SK-MEL-5 (cell line): ENCODE data around the genes CDK15, FZD7 and CTLA4.

RAMPAGE:
- cytosol, long total RNA = no peak
- long total RNA = no peak
- nucleus, long total RNA = no peak
These were observed 22.5 kb downstream of the ALS2 start for GRCh38 chr2:201758174-201758621.

GRCh38 chr2:201806334-201806991 is at the start of gene CDK15:
Gene CDK15 (plus strand): TSS chr2:201806537.
RAMPAGE:
- cytosol, long total RNA = no peak
- long total RNA = no peak
- nucleus, long total RNA = no peak

DNA sequence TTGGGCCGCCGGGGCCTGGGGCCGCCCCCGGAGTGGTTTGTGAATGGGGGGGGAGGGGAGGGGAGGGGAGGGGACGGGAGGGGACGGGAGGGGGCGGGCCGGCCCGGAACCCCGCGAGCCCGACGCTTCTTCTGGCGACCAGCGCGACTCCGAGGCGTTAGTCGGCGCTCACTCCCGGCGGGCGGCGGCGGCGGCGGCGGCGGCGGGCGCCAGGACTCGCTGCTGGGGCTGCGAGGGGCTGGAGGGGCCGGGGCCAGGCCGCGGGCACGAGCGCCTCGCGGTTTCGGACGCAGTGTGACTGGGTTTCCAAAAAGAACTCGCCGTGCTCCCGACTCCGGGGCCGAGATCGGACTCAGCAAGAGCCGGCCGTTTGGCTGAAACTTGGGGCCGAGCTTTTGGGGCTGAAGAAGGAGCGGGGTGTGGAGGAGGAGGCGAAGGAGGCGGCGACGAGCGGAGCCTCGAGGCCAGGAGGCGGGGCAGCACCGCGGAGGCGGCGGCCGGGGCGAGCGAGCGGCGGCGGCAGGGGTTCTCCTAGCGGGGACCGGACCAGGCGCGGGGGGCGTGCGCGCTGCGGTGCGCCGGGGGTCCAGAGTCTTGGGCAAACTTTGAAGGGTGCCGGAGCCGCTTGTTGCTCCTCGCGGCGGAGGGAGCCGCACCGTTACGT is at the start of gene FZD7:
FZD7 (plus strand) TSS at position 157 of the 664 bp plus-strand sequence.
RAMPAGE:
- cytosol, long total RNA = no peak
- long total RNA = no peak
- nucleus, long total RNA = no peak

DNA sequence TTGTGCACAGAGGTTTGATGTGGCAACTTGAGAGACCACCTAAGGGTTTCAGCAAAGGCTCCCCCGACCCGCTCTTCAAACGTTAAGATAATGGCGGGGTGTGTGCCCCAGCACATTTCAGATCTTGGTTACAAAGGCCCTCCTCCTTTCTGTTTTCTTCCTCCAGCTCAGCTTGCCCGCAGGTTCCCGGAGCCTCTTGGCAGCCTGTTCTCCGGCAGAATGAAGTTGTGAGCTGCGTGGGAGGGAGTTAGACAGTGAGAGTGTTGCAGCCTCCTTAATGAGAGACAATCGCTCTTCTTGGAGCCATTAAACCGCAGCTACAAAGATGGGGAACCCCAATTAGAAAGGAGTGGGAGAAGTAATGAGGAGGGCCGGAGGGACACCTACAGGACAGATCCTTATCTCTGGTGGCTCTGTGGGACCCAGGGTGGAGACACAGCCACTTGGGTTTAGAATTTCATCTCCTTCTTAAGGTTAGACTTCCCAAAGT is 76.3 kb downstream of the KIAA2012 start:
RAMPAGE:
- cytosol, long total RNA = no peak
- long total RNA = no peak
- nucleus, long total RNA = no peak

DNA sequence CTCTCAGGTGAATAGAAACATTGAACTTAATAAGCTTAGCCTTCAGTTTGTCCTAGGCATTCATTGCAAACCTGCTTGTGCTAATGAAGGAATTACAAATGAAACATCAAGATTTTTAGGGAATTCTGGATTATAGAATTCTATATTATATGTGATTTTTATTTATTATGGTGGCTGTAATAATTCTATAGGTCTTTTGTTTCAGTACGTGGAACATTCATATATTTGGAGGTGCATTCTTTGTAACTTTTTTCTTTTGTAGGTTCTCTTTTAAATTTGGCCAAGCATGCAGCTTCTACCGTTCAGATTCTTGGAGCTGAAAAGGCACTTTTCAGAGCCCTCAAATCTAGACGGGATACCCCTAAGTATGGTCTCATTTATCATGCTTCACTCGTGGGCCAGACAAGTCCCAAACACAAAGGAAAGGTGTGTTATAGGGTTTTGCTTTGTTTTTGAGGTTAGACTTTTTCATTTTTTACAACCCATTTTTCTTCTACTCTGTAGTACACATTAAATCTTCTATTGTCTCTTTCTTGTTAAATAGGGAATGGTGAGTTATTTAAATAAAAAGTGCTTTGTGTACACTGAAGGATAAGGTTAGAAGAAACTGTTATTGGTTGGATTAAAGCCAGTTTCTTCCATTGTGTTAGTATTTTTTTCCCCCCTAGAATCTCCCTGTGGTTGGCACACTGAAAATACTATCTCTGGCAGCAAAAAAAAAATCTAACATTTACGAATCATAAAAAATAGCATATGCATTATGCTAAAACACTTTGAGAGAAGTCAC is 30.0 kb downstream of the NOP58 start:
RAMPAGE:
- cytosol, long total RNA = no peak
- long total RNA = no peak
- nucleus, long total RNA = no peak

DNA sequence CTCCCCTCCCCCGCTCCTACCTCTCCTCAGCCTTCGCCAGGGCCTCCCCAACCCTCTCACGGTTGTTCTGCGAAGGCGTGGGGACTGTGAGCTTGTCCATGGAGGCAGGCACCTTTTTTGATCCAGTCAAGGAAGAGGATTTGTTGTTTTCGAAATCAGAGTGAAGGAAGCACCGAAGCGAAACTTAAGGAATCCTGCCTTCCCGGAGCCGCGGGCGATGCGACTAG is 557 bp downstream of the BMPR2 start:
RAMPAGE:
- cytosol, long total RNA = no peak
- long total RNA = no peak
- nucleus, long total RNA = no peak

GRCh38 chr2:202642604-202643554 is 8.1 kb downstream of the FAM117B start:
RAMPAGE:
- cytosol, long total RNA = no peak
- long total RNA = no peak
- nucleus, long total RNA = no peak

DNA sequence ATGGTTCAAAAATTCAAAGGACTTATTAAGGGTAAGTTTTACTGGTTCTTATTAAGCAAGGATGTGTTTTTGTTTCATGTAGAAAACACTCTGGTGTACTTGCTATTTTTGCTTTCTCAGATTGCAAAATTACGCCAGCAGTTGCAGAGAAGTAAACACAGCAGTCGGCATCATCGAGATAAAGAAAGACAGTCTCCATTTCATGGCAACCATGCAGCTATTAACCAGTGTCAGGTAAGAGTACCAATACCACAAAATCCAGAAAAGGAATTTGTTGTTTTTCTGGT is 91.3 kb downstream of the FAM117B start:
RAMPAGE:
- cytosol, long total RNA = no peak
- long total RNA = no peak
- nucleus, long total RNA = no peak

DNA sequence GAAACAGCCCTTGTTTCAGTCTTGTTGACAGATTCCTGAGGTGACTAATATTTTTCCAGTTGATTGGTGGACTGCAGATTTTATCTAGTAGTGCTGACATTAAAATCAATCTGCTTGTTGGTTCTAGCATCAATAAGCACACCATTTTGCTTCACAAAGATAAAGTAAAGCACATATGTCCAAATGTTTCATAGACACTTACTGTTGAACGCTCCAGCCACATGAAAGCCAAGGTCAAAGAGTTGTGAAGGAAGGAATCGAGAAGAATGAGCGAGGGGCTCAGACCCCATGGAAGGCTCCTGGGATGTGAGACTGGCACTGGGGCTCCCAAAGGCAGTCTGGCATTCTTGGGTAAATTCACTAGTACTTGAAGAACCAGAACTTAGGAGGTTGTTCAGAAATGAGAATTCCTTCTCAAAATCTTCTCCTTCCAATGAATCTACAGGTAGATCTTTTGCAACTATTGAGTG is 82.9 kb downstream of the ICA1L start:
RAMPAGE:
- cytosol, long total RNA = no peak
- long total RNA = no peak
- nucleus, long total RNA = no peak

RAMPAGE:
- cytosol, long total RNA = no peak
- long total RNA = no peak
- nucleus, long total RNA = no peak
These were observed 48.7 kb upstream of the RAPH1 start for GRCh38 chr2:203583776-203584141.

DNA sequence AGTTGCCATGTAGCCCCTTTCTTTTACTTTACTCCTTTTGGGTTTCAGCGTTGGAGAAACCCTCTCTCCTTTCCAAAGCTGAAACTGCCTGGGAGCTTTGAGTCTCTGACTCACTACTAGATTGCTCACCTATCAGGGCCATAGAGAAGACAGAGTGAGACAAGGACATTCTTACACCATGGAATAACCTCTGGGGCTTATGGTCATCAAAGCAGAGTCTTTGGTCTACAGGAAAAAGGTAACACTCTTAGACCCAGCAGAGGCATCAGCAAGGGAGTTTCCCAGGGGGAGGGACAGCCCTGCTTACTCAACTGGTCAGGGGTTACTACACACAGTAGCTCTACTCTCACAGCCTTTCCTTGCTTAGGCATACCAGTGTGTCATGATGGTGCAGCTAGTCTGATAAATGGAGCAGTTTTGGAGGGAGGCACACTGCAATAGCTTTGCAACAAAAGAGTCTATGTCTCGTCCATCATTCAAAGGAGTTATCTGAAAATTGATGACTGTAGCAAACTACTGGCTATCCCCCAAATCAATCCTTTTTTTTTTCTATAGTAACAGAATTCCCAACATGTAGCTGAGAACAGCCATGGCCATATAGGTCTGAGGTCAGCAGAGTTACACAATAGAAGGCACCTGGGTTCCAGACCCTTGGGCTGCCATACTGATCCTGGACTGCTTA is 22.4 kb upstream of the CD28 start:
RAMPAGE:
- cytosol, long total RNA = no peak
- long total RNA = no peak
- nucleus, long total RNA = no peak

RAMPAGE:
- cytosol, long total RNA = no peak
- long total RNA = no peak
- nucleus, long total RNA = no peak
These were observed 31.7 kb upstream of the CTLA4 start for GRCh38 chr2:203835766-203836344.

GRCh38 chr2:203867330-203868002 is at the start of gene CTLA4:
Gene CTLA4 (plus strand): TSS chr2:203867771.
RAMPAGE:
- cytosol, long total RNA = no peak
- long total RNA = start-site peak on the plus strand at chr2:203867867-203867965, 30 and 19 reads in 2 replicates
- nucleus, long total RNA = no peak

DNA sequence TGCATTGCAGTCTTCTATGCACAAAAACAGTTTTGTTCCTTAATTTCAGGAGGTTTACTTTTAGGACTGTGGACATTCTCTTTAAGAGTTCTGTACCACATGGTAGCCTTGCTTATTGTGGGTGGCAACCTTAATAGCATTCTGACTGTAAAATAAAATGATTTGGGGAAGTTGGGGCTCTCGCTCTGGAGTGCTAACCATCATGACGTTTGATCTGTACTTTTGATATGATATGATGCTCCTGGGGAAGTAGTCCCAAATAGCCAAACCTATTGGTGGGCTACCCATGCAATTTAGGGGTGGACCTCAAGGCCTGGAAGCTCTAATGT is 3.4 kb downstream of the CTLA4 start:
RAMPAGE:
- cytosol, long total RNA = no peak
- long total RNA = no peak
- nucleus, long total RNA = no peak

DNA sequence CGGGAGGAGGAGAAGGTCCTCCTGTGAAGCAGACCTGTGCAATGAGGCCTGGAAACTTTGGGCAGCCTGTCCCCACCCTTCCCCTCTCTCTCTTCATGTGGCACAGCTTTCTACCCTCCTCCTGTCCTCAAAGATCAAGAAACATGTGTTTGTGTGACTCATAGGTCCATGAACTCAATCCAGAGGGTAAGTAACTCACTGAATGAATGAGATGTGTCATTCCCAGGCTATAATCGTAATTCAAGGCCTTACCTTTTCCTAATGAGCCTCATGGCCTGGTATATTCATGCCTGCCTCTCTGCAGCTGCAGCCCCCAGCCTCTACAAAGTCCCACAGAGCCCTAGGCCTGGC is 288.0 kb upstream of the PARD3B start:
RAMPAGE:
- cytosol, long total RNA = no peak
- long total RNA = no peak
- nucleus, long total RNA = no peak

GRCh38 chr2:204538206-204539563 is 6.6 kb upstream of the PARD3B start:
RAMPAGE:
- cytosol, long total RNA = no peak
- long total RNA = no peak
- nucleus, long total RNA = no peak

RAMPAGE:
- cytosol, long total RNA = no peak
- long total RNA = no peak
- nucleus, long total RNA = no peak
These were observed 456 bp downstream of the PARD3B start for GRCh38 chr2:204545564-204546298.

GRCh38 chr2:204546299-204546917 is 1.1 kb downstream of the PARD3B start:
RAMPAGE:
- cytosol, long total RNA = no peak
- long total RNA = no peak
- nucleus, long total RNA = no peak

GRCh38 chr2:204670334-204670533 is 125.0 kb downstream of the PARD3B start:
RAMPAGE:
- cytosol, long total RNA = no peak
- long total RNA = no peak
- nucleus, long total RNA = no peak

DNA sequence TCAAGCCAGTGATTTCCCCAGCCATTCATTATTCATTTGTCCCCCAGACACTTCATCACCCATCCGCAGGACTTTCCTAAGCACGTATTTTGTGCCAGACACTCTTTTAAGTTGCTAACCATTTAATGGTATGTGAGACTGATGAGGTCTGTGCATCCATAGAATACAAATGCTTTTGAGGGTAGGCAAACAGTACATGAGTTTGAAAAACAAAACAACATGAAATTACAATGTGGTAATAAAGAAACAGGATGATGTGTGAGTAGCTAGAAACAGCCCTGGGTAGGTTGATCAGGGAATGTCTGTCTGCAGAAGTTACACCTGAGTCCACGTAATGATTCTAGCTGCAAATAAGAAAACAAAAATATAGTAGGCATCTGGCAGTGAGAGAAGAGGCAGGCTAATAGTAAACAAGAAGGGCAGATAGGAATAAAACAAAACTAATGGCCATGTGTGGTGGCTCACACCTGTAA is 328.2 kb downstream of the PARD3B start:
RAMPAGE:
- cytosol, long total RNA = no peak
- long total RNA = no peak
- nucleus, long total RNA = no peak